ENCODE results near the genes MAGEA2 and IRAK1.

DNA sequence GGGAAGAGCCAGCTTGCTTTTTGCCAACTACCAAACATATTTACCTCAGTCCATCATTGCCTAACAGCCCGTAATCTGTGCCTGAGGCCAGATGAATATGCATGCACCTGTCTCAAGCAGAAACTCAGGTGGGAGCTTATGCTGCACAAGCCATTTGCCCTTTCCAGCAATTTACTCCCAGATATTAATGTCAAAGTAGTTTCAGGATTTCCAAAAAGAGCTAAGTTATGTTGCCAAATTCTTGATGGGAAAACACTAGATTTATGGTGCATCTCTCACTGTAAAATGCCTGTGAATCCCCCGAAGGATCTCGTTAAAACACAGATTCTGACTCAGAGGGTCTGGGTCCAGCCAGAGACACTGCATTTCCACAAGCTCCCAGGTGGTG, 51.7 kb upstream of the GABRE start:
- RRBS = no CpG with 5 or more reads among the region's 3 CpGs

DNA sequence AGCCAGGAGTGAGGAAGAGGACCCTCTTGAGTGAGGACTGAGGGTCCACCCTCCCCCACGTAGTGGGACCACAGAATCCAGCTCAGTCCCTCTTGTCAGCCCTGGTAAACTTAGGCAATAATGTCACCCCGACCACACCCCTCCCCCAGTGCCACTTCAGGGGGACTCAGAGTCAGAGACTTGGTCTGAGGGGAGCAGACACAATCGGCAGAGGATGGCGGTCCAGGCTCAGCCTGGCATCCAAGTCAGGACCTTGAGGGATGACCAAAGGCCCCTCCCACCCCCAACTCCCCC, 277 bp downstream of the CSAG1 start:
- RRBS = no CpG with 5 or more reads among the region's 4 CpGs

- RRBS = no CpG with 5 or more reads among the region's 27 CpGs
Observed at GRCh38 chrX:152753703-152754230, at the start of gene MAGEA2. Gene MAGEA2 (minus strand): TSS chrX:152753842.

DNA sequence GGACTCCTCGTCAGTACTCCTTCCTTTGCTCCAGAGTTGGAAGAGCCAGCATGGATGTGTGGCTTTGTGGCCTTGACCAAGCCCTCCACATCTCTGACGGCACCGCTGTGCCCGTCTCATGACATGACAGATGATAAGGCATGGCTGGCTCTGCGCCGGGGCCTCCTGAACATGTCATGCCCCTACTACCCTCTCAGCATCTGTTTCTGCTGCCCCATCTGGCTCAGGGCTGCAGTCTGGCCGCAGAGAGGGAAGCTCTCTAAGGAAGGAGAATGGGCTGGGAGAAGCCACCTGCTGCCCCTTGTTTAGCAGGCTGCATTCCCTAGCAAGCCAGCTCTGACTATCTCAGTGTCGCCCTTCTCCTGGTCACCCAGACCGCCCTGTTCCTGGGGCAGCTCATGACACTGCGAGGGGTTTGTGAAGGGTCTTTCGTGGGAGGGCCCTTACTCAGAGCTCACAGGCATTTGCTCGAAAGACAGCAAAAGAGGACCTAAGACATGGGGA, 7.2 kb downstream of the ZNF185 start:
- RRBS = no CpG with 5 or more reads among the region's 12 CpGs

GRCh38 chrX:153032198-153033497, 23.6 kb upstream of the PNMA3 start:
- RRBS = no CpG with 5 or more reads among the region's 76 CpGs

DNA sequence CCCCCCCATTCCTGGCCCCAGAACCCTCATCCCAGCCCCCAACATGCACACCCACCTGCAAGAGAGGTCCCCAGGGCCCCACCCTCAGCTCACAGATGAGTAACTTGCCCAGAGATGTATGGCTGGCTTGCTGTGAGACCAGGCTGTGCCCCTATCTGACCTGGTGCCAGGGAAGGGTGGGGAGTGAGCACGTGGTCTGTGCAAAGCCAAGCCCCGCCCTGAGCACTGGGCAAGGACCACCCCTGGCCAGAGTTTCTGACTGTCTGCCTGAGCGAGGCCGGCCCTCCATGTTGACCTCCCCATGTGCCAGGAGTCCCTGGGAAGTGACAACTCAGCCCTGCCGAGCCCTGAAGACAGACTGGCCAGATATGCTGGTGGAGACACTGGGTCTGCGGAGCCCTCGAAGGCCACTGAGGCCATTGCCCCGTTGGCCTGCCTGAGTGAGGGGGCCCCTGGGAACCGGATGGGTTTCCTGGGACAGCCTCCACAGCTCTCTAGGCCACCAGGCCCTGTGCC, 7.2 kb upstream of the BGN start:
- RRBS = no CpG with 5 or more reads among the region's 9 CpGs

- RRBS = no CpG with 5 or more reads among the region's 18 CpGs
Observed at GRCh38 chrX:153667719-153668418, 5.7 kb downstream of the PNCK start.

DNA sequence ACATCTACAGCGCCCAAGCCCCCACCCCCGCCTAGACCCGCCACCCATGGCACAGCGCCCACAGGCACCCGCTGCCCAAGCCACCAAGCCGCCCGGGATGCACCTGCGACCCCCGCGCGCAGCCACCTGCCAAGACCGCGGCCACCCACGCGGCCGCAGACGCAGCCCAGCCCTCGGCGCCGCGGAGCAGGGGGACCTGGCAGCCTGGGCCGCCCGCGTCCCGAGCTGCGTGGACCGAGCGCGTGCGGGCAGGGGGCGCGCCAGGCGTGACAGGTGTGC, 260 bp downstream of the PNCK start:
- RRBS = no CpG with 5 or more reads among the region's 33 CpGs

DNA sequence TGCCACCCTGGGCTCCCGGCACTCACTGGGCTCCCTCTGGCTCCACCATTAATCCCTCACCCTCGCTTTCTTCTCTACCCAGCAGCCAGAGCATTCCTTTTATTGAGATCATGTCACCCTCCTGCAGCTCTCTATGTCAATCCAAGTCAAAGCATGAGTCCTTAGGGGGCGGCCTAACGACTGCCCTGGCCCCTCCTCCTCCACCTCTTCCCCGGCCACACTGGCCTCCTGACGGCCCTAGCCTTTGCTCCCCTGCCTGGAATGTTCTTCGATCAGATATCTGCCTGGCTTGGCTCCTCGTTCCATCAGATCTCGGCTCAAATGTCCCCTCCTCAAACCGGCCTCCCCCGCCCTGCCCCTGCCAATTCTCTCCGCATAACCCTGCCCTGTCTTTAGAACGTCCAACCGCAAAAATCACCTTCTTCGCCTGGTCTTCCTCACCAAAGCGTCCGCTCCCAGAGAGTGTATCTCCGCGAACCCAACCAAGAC, 645 bp upstream of the PNCK start:
- RRBS = 66% methylated on average over 1 of the region's 19 CpGs

GRCh38 chrX:153699111-153699759, 11.5 kb downstream of the SLC6A8 start:
- RRBS = no CpG with 5 or more reads among the region's 20 CpGs

DNA sequence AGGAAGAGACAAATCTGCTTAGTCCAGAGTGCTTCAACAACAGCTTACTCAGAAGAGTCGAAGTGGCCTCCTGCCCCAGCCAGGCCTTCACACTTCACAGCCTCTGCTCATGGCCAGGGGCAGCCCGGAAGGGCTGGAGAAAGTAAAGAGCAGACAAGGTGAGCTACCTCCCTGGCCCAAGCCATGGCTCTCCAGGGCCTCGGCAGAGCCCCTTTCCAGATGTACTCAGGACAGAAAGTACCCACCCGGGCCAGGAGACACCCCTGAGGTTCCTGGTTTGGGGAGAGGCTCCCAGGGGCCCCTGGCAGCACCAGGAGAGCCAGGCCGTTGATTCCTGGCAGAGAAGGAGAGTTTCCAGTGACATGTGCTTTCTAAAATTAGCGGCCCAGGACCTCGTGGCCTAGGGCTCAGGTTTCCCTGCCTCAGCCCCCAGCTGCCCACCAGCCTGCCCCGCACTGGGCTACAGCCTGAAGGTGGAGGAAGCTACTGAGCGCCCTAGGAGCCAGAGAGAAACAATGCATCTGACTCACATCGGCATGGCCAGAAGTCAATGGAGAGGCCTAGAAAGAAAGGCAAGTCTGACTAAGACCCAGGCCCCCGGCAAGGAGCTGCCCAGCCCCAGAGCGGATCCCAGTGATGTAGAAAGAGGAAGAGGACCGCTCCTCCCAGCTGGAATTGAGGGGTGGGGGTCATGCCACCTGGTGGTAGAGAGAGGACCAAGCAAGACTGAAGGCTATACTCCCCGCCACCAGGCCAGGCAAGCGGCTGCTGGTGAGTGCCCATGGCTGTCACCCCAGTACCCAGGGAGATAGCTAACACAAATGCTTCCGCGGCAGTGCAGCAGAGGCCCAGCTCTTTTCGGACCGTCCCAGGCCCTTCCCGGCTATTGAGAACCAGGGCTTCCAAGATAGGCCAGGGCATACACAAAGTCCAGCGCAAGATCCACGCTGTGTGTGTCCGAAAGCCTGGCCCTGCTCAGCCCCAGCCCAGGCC, 17.7 kb downstream of the SLC6A8 start:
- RRBS = 34% methylated on average over 1 of the region's 23 CpGs

DNA sequence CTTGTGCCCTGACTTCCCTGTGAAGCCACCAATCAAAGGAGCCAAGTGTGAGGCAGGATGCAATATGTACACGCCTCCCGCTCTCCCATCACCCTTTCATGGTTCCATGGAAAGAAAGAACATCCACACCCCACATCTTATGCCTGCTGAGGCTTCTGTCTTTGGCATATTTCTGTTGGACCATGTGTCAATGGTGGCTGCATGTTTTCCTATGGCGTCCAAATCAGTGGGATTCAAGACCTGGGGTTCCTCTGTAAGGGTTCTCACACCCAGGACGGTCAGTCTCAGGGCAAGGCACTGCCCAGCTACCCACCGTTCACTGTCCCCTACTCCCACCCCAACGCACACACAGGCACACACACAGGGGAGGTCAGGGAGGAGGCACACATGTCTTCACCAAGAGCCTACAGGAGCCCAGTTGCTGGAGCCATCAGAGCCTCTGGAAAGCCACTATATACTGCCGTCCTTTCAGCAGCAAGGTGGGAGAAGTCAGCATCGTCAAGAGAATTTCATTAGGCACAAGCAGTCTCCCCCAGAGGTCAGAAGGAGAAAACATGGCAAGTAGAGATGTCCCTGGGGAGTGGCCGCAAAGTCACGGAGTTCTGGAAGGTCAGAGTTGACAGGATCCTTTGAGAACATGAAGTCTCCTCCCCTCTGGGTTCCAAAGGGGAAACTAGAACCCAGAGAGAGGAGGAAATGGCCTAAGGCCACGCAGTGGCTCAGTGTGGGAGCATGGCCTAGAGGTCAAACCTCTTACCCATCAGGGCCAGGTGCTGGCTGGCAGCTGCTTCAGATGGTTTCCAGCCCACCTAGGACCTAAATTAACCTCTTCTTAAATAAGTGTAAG, 1.1 kb downstream of the IDH3G start:
- RRBS = no CpG with 5 or more reads among the region's 11 CpGs

GRCh38 chrX:153818817-153819814, 11.2 kb downstream of the PDZD4 start:
- RRBS = 15% methylated on average over 19 of the region's 71 CpGs

- RRBS = no CpG with 5 or more reads among the region's 8 CpGs
Observed at GRCh38 chrX:153820572-153821018, 9.7 kb downstream of the PDZD4 start.

GRCh38 chrX:153927799-153928890, 2.1 kb upstream of the ARHGAP4 start:
- RRBS = 11% methylated on average over 57 of the region's 82 CpGs

- RRBS = no CpG with 5 or more reads among the region's 37 CpGs
Observed at GRCh38 chrX:153954113-153954775, 9.8 kb upstream of the RENBP start.

DNA sequence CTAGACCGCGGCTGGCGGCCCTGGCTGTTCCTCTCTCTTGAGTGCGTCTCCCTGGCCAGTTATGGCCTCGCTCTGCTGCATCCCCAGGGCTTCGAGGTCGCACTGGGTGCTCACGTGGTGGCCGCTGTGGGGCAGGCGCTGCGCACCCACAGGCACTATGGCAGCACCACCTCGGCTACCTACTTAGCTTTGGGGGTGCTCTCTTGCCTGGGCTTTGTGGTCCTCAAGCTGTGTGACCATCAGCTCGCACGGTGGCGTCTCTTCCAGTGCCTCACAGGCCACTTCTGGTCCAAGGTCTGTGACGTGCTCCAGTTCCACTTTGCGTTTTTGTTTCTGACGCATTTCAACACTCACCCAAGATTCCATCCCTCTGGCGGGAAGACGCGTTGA, 9.9 kb downstream of the TMEM187 start:
- RRBS = no CpG with 5 or more reads among the region's 21 CpGs

- RRBS = no CpG with 5 or more reads among the region's 4 CpGs
Observed at GRCh38 chrX:154018788-154019068, 974 bp downstream of the IRAK1 start.

DNA sequence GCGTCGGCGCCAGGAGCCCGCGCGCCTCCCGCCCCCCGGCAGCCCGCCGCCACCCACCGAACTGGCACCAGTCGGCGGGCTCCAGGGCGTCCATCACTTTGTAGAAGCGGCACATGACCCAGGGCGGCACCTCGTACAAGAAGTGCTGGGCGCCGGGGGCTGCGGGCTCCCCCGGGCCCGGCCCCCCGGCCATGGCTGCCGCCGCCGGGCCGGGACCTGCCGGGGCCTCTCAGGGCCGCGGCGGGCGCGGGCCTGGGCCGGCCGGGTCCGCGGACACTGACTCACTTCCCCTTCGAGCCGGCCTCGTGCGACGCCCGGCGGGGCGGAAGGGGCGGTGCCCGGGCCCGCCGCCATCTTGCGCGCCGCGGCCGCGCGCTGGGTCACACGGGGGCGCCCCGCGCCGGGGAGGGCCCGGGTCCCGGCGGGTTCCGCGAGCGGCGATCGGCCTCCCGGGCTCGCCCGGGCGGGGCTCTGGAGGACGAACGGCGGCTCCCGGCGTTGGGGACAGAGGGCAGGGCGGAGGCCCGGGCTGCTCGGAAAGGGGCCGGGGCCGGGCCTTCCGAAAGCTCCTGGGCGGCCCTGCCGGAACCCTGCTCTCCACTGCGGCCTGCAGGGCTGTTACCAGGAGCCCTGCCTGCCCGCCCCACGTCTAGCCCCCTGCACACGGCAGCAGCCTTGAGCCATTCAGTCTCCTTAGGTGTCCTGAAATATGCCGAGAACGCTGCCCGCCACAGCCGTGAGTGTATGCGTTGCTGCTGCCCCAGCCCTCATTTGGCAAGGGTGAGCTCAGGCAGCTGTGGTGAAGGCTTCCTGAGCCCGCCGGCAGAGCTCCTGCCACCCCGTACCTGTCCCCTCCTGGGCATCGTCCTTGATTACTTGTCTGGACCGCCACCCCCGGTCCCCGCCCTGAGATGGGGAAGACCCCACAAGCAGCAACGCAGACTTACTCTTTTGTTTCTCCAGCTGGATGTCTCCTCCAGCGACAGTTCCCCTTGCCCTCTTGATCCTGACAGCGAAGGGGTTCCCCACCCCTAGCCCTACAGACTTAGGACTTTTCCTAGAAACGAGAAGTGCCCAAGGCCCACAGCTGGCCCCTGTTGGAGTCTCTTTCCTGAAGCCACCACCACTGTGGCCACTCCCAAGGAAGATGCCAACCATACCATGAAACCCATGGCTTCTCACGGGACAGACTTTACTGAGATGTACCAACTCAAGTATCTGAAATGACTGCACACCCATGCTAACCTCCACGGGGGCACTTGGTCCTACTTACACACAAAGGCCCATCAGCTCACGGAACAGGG, at the start of gene IRAK1:
Gene IRAK1, minus strand, starts transcription at position 283 of the 1,304 bp plus-strand sequence.
- RRBS = 15% methylated on average over 45 of the region's 109 CpGs

- RRBS = no CpG with 5 or more reads among the region's 8 CpGs
Observed at GRCh38 chrX:154056733-154057294, 37.1 kb upstream of the IRAK1 start.

Data from zone of skin (tissue), 1 donor.